Urinary bladder (tissue), 3 donors: ENCODE measurements around a stretch of chr19.

GRCh38 chr19:5711546-5712191, 8.3 kb downstream of the LONP1 start:
- PRO-cap: no peak
- RAMPAGE, long total RNA: no peak

GRCh38 chr19:5827514-5828461, 11.7 kb downstream of the FUT6 start:
- PRO-cap: bidirectional peak, plus-strand start at chr19:5827965, minus-strand start at chr19:5827858; bidirectional peak, plus-strand start at chr19:5828335, minus-strand start at chr19:5828087
- RAMPAGE, long total RNA: no peak

DNA sequence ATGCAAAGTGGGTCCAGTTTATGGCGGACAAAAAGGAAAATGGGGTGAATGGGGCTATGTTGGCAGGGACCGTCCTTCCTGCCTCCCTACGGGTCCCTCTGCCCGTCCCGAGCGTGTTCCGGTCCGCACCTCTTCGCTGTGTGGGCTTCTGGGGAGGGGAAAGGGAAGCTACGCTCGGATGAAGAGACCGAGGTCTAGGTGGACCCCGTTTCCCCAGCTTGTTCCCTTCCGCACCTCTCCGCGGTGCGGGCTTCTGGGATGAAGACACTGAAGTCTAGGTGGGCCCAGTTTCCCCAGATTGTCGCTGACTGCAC, 11.1 kb downstream of the FUT6 start:
- PRO-cap: no peak
- RAMPAGE, long total RNA: no peak

GRCh38 chr19:5838532-5839363, 754 bp downstream of the FUT6 start:
- PRO-cap: no peak
- RAMPAGE, long total RNA: no peak

DNA sequence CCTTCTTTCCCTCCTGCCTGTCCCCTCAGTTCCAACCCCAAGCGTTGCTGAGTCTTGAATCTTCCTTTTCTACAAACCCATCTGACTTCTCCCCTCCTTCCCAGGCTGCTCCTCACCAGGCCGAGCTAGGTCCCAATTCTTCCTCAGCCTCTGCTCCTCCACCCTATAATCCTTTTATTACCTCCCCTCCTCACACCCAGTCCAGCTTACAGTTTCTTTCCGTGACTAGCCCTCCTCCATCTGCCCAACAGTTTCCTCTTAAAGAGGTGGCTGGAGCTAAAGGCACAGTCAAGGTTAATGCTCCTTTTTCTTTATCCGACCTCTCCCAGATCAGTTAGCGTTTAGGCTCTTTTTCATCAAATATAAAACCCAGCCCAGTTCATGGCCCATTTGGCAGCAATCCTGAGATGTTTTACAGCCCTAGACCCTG, 9.1 kb upstream of the FUT6 start:
- PRO-cap: no peak
- RAMPAGE, long total RNA: no peak

DNA sequence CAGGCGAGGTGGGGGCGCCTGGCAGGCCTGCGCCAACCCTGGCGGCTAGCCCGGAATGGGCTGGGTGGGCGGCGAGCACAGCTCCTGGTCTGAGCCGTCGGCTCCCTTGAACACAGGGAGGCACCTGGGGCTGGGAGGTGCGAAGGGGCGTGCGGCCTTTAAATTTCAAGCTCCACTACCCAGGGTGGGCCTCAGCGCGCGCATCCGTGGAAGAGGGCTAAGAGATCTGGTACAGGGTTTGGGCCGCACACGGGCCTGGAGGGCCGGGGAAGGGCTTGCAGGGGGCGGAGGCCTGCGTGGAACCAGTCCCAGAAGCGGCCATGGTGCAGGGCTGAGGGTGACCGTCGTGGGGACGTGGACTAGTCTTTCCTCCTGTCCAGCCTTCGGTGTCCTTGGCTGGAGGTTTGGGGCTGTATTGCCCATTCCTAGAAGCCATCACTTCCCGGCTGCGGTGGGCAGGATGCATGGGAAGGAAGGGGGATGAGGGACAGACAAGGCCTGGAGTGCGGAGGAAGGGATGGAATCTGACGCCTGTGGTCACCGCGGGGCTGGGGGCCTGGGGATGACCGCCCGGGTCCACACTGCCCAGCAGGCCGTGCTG, 11.4 kb downstream of the NDUFA11 start:
- PRO-cap: no peak
- RAMPAGE, long total RNA: no peak

DNA sequence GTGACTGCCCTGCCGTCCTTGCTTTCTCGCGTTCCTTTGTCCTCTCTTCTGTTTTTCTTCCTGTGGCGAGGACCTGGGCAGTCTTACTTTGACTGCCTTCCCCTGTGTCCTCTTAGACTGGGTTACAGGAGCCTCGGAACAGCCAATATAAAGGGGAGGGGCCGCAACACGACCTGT, 53.7 kb downstream of the RFX2 start:
- PRO-cap: bidirectional peak, plus-strand start outside the sequence, minus-strand start at position 119 of the sequence
- RAMPAGE, long total RNA: no peak

DNA sequence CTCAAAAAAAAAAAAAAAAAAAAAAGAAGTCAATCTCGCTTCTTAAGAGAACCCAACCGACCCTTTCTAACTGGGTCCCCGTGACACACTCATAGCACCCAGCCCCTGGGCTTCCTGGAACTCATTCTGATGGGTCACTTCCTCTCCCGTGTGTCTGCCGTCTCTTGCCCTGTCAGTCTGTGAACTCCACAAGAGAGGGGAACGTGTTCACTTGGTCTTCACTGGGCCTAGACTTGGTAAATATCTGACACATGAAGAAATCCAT, 35.8 kb downstream of the MLLT1 start:
- PRO-cap: no peak
- RAMPAGE, long total RNA: no peak

DNA sequence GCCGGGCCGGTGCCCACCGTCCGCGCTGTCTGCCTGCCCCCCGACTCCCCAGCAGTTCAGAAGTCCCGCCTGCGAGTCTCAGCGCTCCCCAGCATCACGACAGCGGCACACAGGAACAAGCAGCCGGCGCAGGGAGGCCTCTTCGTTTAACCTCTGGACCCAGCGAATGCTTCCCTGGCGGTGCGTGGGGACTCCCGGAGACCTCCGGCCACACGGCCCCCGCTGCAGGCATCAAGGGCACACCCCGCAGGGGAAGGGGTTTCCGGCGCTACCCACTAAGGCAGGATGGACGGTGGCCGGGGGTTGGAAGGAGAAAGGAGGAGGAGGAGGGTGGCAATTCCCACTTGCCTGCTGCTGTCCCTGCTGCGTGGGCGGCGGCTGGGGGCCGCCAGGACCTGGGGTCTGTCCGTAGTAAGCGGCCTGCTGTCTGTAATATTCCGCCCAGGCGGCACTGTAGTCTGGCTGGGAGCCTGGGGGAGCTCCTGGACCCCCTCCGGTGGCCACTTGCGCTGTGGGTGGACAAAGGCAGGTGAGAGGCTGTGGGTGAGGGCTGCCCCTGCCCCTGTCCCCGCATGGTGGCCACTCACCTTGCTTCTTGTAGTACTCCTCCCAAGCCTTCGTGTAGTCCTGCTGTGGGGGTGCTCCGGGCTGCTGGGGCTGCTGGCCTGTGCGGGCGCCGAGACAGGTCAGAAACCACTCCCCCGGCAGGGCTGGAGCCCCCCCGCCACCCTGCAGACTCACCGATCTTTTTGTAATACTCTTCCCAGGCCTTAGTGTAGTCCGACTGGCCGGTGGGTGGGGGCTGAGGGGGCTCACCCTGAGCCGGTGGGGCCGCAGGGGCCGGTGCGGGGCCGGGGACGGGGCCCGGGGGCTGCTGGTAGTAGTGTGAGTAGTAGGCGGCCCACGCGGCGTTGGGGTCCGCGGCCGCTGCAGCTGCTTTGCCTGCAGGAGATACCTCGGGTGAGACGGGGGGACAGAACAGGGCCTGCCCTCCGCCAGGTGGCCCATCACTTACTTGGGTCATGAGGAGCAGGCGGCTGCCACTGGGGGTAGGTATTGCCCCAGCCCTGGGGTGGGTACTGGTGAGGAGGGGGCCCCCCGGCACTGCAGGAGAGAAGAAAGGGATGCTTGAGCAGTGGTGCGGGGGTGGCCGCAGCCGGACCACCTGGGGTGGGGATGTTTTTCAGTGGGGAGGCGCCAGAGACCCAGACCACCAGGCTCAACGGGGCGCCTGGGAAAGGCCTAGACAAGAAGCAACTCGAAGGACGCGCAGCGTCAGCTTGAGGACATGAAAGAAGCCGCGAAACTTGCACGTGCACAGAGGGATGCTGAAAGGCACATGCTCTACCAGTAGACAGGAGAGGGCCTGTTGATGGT, 9.3 kb downstream of the KHSRP start:
- PRO-cap: no peak
- RAMPAGE, long total RNA: no peak

- PRO-cap: no peak
- RAMPAGE, long total RNA: no peak
These were observed 20.5 kb upstream of the TNFSF14 start for GRCh38 chr19:6690379-6690891.

DNA sequence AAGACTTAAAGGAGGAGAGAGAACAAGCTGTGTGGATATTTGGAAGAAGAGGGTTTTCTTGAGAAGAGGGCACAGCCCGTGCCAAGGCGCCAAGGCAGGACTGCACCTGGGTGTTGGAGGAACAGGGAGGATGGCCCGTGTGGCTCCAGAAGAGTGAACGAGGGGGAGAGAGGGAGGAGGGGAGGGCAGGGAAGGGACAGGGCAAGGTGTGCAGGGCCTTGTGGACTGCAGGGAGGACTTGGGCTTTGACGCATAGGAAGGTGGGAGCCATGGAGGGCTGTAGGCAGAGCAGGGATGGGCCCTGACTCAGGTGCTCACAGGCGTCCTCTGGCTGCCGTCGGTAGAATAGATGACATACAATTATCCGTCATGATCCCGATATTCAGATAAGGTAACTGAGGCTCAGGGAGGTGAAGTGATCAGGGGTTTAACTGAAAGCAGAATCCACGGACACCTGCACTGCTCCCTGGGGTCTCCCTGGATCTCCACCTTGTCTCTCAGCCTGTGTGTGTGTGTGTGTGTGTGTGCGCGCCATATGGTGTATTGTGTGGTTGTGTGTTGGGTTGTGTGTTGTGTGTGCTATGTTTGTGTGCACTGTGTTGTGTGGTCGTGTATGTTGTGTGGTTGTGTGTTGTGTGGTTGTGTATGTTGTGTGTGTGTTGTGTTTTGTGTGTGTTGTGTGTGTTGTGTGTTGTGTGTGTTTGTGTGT, 3.4 kb downstream of the C3 start:
- PRO-cap: no peak
- RAMPAGE, long total RNA: no peak

GRCh38 chr19:6718847-6720003, 1.2 kb downstream of the C3 start:
- PRO-cap: no peak
- RAMPAGE, long total RNA: no peak

DNA sequence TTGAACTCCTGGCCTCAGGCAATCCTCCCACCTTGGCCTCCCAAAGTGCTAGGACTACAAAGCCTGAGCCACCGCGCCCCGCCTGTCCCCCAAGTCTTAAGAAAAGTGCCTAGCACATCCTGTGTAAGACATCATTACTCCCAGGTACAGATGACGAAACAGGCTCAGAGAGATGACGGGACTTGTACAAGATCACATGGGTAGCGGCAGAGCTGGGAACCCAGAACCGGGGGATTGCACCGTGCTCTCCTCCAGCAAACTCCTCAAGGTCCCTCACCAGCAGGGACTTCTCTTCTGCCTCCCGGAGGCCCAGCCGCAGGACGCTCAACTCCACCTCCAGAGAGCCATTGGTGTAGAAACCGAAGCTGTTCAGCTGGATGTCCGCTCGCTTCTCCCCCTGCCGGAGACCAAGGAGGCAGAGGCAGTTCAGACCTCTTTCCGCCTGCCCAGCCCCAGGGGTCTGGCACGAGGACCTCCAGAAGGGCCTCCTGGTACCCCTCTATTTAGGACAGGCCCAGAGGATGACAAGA, 1.0 kb downstream of the GPR108 start:
- PRO-cap: bidirectional peak, plus-strand start at position 209 of the sequence, minus-strand start at position 98 of the sequence
- RAMPAGE, long total RNA: no peak

DNA sequence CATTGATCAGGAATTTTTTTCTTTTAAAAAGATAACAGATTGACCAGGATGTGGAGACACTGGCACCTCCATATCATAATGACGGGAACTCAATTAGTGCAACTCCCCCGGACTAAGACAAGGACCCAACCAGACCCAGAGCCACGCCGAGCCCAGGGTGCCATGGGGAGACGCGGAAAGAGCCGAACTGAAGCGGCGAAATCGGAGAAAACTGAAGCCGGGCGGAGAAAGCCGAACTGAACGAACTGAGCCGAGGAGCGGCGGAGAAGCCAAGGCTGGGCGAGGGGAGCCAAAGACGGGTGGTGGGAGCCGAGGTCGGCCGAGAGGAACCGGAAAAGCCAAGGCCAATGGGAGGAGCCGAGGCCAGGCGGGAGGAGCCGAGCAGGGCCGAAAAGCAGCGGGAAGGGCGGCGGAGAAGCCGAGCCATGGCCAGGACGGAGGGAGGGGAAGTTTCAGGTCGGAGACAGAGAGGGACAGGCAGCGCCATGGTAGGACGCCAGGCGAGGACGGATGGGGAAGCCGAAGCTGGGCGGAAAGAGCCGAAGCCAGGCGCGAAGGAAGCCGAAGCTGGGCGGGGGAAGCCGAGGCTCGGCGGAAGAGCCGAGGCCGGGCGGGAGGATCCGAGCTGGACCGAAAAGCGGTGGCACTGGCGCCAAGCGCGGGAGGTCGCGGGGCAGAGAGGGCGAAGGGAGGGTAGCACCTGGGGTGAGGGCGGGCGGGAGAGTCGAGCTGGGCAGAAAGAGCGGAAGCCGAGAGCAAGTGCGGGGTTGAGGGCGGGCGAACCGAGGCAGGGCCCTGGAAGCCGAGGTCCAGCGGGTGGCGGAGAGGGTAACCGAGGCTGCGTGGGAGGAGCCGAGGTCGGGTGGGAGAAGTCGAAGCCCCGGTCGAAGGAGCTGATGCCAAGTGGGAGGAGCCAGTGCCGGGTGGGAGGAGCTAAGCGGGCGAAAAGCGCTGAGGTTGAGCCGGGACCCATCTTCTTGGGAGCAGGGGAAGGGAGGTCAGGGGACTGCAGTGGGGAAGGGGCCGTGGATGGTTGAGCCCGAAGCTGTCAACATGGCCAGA, 29.5 kb downstream of the ZNF557 start:
- PRO-cap: unidirectional peak, plus-strand start at position 390 of the sequence; bidirectional peak, plus-strand start at position 455 of the sequence, minus-strand start at position 465 of the sequence; bidirectional peak, plus-strand start at position 584 of the sequence, minus-strand start at position 508 of the sequence; bidirectional peak, plus-strand start at position 944 of the sequence, minus-strand start at position 797 of the sequence
- RAMPAGE, long total RNA: no peak

- PRO-cap: no peak
- RAMPAGE, long total RNA: no peak
These were observed 94.6 kb downstream of the INSR start for GRCh38 chr19:7199220-7200408.

DNA sequence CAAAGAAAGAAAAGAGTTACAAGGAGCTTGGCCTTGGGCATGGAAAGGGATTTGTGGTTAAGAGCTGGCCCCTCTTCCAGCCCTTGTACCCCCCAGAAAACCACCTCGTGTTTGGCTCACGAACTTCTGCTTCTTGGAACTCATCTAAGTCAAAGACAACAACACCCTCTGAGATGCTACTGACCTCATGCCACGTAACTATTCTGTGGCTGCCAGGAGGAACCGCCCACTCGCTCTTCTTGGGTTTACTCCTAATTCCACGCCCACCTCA, 86.3 kb downstream of the INSR start:
- PRO-cap: no peak
- RAMPAGE, long total RNA: no peak

DNA sequence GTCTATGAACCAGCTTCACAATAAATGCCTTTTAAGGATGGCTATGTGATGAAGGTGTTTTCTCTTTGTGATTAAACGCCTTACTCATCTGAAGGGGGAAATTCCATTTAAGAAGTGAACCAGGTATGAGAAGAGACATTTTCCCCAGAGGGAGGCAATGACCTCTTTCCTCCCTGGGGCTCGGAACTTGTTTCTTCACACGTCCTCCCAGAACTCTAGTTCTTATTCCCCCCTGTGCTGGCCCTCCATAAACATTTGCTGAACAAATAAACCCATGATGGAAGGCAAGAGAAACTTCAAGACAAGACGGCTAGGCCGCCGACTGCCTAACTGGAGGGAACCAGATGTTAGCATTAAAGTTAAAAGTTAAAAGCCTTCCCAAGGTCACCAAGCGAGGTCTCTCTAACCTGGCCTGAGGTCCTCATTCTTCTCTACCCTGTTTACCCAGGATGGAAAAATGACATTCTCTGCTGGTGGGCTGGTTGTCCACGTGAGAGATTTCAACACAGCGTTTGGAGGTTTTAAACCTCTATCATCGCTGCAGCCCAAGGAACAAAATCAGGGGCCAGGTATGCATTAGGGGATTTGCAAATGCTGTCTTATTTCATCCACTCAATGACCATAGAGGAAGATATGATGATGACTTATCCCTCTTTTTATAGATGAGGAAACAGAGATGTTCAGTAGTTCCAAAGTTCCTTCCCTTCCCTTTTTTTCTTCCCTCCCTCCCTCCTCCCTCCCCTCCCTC, 80.0 kb downstream of the INSR start:
- PRO-cap: no peak
- RAMPAGE, long total RNA: no peak

DNA sequence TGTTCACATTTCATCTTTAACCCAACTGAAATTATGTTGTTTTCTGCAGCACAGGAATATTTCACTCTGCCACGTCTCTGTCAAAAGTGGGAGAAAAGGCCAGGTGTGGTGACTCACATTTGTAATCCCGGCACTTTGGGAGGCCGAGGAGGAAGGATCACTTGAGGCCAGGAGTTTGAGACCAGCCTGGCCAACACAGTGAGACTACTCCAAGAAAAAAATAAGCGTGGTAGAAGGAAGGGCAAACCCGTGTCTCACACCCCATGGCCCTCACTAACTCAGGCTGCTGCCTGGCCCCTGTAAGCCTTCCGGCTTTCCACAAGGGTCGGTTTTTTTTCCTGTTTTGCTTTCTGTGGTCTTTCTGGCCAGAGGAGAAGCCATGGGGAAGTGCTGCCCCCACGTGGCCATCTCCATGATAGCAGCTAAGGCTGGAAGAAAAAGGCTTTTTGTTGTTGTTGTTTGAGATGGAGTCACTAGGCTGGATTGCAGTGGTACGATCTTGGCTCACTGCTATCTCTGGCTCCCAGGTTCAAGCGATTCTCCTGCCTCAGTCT, 7.8 kb upstream of the ARHGEF18 start:
- PRO-cap: no peak
- RAMPAGE, long total RNA: no peak

DNA sequence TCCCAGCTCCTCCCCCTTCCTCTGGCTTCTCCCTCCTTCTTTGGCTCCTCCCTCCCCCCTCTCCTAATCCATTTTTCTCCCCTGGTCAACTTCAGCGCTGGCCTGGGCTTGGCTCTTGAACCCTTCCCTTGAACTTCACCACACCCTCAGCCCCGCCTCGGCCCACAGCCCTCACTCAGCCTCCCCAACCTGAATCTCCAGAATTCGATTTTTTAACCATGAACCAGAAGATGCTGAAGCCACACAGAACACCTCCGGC, 9.1 kb upstream of the ZNF358 start:
- PRO-cap: no peak
- RAMPAGE, long total RNA: no peak

GRCh38 chr19:7519794-7520772, 2.3 kb upstream of the MCOLN1 start:
- PRO-cap: no peak
- RAMPAGE, long total RNA: no peak